BE2C (cell line): ENCODE measurements around a stretch of chr4.

GRCh38 chr4:77618464-77619140 is 13.0 kb downstream of the CXCL13 start:
- RRBS: no CpG with 5 or more reads among the region's 12 CpGs

DNA sequence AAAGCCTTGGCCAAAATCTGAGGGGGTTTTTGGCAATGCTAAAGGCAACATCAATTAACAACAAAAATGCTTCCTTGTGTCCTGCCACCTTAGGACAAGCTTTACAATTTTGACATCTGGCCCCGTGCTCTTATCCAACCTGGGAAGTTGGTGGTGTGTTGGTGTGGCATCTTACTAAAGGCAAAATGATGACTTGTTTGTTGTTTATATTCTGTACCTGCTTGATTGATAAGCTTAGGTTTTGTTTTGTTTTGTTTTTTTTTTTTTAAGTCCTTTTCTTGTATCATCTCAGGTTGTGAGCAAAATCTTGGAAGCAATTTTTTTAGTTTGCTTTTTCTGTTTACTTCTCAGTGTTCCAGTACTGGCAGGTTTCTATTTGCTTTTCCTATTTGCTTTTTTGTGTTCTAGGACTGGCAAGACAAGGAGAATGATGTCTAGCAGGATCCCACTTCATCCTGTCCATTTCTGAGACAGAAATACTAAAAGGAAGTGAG is 15.5 kb downstream of the CXCL13 start:
- RRBS: no CpG with 5 or more reads among the region's 1 CpG

DNA sequence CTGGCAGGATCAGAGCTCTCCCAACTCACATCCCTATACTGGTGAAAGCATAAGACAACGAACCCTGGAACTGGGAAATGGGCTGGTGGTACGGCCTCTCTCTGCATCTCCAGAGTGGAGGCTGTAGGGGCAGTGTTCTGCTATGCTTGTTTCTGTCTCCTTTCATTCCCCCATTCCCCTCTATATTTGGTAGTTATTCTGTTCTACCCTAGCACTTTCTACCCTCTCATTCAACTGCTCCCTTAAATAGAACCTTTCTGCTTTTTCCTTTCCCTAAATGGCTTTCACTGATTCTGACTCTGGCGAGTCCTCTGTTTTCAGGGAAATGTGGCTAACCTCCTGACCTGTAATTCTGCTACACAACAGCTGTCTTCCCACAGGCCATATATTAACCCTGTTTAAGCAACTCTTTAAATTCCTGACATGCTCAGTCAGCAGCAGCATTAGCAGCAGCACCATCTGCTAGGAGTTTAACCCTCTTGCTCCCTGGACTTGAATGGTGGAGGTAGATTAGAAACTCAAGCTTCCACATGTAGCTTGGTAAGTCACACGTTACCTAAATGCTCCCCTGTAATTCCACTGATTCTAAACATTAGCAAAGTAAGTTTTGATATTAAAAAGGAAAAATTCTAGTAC is 94.2 kb downstream of the CXCL13 start:
- RRBS: no CpG with 5 or more reads among the region's 4 CpGs

GRCh38 chr4:77796258-77796918 is 22.8 kb downstream of the CNOT6L start:
- RRBS: no CpG with 5 or more reads among the region's 5 CpGs

DNA sequence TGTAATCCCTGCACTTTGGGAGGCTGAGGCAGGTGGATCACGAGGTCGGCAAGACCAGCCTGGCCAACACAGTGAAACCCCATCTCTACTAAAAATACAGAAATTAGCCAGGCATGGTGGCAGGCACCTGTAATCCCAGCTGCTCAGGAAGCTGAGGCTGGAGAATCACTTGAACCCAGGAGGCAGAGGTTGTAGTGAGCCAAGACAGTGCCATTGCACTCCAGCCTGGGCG is 7.1 kb downstream of the CNOT6L start:
- RRBS: no CpG with 5 or more reads among the region's 3 CpGs

GRCh38 chr4:77821120-77821625 is 2.0 kb upstream of the CNOT6L start:
- RRBS: no CpG with 5 or more reads among the region's 5 CpGs

DNA sequence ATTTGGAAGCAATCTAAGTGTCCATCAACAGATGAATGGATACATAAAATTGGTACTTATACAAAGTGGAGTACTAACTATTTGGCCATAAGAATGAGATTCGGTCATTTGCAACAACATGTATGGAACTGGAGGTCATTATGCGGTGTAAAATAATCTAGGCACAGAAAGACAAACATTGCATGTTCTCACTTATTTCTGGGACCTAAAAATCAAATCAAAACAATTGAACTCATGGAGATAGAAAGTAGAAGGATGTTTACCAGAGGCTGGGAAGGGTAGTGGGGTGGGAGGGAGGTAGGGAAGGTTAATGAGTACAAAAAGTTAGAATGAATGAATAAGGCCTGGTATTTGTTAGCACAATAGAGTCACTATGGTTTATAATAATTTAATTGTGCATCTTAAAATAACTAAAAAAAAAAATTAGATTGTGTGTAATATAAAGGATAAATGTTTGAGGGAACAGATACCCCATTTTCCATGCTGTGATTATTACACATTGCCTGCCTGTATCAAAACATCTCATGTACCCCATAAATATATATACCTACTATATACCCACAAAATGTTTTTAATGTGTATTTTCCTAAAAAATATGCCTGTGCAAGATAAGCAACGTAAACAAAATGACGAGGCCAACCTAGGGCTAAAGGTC is 76.1 kb downstream of the FRAS1 start:
- RRBS: no CpG with 5 or more reads among the region's 4 CpGs

DNA sequence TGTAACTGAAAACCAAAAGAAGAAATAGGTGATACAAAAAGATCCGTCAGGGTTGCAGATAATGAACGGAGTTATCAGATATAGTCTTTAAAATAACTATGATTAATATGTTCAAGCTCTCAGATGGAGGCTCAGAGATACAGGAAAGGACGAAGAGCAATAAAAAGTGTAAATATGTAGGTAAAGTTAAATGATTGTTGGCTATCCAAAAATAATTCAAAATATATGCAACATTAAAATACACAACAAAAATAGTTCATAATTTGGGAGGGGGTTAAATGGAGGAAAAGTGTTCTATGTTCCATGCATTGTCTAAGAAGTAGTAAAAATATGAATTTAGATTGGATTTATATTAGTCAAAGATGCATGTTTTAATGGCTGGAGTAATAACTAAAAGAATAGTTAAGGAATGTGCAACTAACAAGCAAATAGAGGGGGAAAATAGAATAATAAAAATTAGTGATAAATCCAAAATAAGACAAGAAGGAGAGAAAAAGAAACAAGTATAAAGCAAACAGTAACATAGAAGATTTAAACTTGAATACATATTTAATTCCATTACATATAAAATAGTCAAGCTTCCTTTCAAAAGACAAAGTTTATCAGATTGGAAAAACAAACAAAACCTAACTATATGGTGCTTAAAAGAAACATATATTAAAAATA is 85.5 kb downstream of the FRAS1 start:
- RRBS: no CpG with 5 or more reads among the region's 3 CpGs

DNA sequence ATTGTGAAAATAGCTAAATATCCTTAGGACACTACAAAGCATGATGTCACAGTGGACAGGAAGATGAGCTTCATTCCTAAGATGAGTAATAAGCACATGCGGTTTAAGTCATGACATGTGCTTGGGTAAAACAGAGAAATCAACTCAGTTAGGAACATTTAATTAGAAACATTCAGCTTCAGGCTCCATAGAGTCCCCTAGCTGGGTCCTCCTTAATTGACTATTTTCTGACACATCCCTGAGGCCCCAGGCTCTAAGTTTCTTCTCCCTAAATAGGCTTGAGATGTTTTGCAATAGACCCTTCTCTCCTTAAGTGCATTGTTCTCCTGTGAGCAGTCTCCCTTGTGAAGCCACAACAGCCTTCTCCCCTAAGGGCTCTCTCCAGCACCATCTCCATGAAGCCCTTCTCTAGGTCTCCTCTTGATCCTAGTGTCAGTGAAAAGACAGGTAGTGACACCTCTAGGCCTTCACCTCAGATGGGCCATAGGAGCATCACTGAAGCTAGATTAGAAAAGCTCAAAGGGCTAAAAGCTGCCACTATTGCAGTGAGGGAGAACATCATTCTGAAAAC is 70.3 kb upstream of the ANXA3 start:
- RRBS: no CpG with 5 or more reads among the region's 1 CpG

GRCh38 chr4:78719890-78720860 is 56.0 kb upstream of the BMP2K start:
- RRBS: no CpG with 5 or more reads among the region's 10 CpGs

GRCh38 chr4:78749984-78750503 is 26.1 kb upstream of the BMP2K start:
- RRBS: no CpG with 5 or more reads among the region's 2 CpGs

DNA sequence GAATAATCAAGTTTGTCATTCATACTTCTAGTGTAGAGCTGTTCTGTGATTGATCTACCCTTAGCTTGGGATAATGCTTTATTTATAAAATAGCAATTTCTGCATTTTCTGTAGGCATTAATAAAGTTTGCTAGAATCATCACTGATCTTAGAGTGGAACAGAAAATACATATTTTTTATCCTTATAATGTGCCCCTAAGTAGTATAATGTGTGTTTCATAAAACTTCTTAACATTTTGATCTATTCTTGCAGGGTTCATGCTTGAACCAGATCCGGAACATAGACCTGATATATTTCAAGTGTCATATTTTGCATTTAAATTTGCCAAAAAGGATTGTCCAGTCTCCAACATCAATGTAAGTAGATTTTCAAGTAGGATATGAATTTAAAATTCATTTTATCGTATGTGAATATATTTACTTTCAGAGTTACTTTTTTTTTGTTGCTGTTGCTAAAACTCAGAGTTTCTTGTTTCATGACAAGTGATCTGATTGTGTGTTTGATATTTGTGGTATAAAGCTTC is 79.8 kb downstream of the PAQR3 start:
- RRBS: no CpG with 5 or more reads among the region's 2 CpGs

DNA sequence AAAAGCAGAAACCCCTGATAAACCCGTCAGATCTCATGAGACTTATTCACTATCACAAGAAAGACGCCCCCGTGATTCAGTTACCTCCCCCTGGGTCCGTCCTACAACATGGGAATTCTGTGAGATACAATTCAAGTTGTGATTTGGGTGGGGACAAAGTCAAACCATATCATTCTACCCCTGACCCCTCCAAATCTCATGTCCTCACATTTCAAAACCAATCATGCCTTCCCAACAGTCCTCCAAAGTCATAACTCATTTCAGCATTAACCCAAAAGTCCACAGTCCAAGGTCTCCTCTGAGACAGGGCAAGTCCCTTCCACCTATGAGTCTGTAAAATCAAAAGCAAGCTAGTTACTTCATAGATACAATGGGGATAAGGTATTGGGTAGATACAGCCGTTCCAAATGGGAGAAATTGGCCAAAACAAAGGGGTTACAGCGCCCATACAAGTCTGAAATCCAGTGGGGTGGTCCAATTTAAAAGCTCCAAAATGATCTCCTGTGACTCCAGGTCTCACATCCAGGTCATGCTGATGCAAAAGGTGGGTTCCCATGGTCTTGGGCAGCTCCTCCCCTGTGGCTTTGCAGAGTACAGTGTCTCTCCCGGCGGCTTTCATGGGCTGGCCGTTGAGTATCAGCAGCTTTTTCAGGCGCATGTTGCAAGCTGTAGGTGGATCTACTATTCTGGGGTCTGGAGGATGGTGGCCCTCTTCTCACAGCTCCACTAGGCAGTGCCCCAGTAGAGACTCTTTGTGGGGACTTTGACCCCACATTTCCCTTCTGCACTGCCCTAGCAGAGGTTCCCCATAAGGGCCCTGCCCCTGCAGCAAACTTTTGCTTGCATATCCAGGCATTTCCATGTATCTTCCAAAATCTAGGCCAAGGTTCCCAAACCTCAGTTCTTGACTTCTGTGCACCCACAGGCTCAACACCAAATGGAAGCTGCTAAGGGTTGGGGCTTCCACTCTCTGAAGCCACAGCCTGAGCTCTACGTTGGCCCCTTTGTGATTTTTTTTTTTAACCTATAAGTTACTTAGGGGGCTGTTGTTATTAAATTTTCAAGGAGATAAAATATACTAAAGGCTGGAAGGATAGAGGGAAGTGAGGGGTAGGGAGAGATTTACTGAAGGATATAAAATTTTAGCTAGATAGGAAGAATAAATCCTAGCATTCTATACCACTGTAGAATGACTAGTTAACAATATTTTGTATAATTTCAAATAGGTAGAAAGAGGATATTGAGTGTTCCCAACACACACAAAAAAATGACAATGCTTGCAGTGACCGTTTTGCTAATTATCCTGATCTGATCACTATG is 70.5 kb downstream of the PAQR3 start:
- RRBS: no CpG with 5 or more reads among the region's 12 CpGs

DNA sequence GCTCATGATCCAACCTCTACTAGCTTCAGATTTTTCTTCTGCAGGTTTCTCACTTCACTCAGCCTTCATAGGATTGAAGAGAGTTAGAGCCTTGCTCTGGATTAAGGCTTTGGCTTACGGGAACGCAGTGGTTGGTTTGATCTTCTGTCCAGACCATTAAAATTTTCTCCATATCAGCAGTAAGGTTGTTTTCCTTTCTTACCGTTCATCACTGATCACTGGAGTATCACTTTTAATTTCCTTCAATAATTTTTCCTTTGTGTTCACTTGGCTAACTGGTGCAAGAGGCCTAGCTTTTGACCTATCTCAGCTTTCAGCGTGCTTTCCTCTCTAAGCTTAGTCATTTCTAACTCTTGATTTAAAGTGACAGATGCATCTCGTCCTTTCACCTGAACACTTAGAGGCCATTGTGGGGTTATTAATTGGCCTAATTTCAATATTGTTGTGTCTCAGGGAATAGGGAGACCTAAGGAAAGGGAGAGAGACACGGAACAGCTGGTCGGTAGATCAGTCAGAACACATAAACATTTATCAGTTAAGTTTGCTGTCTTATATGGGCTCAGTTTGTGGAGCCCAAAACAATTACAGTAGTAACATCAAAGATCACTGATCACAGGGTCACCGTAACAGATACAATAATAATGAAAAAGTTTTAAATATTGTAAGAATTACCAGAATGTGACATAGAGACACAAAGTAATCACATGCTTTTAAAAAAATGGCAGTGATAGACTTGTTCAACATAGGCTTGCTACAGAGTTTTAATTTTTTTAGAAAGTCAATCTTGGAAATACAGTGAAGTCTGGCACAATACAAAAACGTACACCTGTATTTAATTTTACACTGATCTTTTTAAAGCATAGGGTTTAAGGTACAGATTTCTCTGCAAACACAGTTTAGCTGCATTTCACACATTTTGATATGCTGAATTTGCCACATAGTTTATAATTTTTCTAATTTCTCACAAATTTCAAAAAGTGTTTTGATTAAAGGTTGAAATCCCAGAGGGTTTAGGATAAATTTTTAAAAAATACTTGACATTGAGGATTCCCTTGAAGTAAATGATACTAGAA is 44.4 kb downstream of the PAQR3 start:
- RRBS: no CpG with 5 or more reads among the region's 9 CpGs

- RRBS: no CpG with 5 or more reads among the region's 3 CpGs
These were observed 15.1 kb downstream of the ANTXR2 start for GRCh38 chr4:80057815-80058479.

DNA sequence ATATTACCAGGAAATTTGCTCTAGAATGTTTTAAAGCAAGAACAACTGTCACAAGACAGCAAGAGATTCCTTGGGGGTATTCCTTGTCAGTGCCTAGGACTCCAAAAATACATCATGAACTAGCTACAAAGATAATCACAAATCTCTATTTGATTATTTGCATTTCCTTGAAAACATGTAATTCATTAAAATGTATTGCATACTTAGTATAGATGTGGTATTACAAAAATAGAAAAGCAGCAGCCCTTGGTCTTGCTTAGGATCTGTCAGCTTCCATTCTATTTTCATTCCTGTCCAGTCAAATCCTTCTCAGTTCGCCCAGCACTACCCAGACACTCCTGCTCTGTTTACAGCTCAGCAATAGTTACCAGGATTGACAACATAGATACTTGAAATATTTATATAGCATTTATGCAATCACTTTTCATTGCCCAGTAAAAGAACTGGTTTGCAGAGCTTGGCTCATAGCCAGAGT is 9.2 kb upstream of the BMP3 start:
- RRBS: no CpG with 5 or more reads among the region's 1 CpG

GRCh38 chr4:81032705-81033318 is 2.3 kb downstream of the BMP3 start:
- RRBS: no CpG with 5 or more reads among the region's 2 CpGs

GRCh38 chr4:81465867-81466471 is 5.7 kb downstream of the RASGEF1B start:
- RRBS: no CpG with 5 or more reads among the region's 6 CpGs

- RRBS: no CpG with 5 or more reads among the region's 5 CpGs
These were observed 78.8 kb upstream of the RASGEF1B start for GRCh38 chr4:81550517-81550888.

DNA sequence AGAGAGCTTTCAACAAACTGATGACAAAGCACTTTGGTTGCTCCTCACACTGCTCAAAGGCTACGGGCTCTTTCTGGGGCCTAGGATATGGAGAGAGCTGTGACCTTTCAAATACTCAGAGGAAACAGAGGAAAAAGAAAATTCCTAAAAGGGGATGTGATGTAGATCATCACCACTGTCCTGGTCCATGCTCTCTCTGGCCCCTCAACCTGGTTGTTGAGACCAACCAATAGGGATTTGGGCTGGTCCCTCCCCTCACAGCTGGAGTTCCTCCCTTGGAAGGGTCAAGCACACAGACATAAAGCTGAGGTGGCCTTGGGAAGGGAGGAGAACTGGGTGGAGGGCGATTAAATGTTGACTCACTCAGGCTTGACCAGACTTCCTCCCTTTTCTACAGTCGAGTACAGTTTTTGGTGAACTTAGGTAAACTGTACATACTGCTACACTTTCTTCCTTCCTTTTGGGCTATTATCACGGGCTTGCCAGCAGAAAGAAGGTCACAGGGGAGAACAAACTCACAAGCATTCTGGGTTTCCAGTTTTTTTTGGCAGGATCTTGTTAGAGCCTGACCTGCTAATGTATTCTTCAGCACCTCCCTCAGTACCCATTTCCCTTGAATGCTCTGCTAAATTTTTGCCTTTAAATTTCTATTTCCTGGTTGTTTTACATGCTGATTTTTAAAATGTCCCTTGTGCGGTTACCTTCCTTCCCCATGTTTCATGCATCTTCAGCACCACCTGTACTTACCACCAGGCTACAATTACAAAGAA is 135.1 kb upstream of the RASGEF1B start:
- RRBS: no CpG with 5 or more reads among the region's 5 CpGs